Rectum (tissue), 1 donor: ENCODE results near the genes ARRDC3, SLF1, ARSK and RHOBTB3.

DNA sequence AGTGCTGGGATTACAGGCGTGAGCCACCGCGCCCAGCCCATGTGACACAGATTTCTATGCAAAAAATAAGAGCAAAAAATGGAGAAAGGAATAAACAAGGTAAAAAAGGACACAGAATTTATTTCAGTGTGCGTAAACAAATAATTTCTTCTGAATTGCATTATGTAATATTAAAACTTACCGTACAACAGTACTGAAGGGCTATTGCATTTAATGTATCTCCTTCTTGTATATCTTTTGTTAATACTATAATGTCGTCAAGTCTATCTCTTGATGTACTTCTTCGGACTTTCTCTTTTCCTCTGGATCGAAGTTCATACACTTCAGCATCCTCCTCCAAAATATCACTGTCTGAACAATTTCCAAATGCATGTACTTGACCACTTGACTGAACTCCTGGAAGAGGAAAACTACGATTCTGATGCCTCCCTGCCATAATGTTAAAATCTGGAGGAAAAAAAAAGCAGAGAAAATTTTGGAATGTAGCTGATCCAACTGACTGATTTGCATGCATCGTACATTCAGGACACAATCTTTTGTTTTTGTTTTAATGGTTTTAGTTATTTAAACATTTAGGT is 4.4 kb downstream of the LYSMD3 start:
- PRO-cap = no peak

DNA sequence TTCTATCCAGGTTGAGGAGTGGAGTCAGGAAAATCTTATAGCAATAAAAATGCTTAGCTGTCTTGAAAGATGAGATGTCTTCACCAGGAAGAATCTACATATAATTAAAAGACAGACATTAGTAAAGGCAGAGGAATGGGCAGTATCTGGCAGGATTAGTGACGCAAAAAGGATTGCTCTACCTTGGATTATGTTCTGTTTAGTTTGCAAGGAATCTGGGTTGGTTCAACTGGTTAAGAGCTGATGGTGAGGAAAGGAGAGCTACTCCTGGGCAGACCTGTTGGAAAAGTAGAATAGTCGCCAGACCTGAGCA is 318.4 kb downstream of the ADGRV1 start:
- PRO-cap = no peak

GRCh38 chr5:90911114-90911425 is 352.5 kb downstream of the ADGRV1 start:
- PRO-cap = no peak

DNA sequence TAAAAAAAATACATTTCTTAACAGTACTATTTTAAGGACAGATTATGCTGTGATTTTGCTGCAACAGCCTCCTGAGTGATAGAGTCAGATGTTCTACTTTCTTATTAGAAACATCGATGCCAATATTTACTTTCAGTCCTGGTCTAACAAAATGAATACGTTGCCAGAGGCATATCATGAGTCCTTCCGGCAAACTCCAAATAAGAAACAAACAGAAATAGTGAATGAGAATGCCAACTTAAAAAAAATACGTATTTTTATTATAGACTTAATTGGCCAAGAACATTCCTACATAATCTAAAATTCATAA is 371.5 kb downstream of the ADGRV1 start:
- PRO-cap = no peak

DNA sequence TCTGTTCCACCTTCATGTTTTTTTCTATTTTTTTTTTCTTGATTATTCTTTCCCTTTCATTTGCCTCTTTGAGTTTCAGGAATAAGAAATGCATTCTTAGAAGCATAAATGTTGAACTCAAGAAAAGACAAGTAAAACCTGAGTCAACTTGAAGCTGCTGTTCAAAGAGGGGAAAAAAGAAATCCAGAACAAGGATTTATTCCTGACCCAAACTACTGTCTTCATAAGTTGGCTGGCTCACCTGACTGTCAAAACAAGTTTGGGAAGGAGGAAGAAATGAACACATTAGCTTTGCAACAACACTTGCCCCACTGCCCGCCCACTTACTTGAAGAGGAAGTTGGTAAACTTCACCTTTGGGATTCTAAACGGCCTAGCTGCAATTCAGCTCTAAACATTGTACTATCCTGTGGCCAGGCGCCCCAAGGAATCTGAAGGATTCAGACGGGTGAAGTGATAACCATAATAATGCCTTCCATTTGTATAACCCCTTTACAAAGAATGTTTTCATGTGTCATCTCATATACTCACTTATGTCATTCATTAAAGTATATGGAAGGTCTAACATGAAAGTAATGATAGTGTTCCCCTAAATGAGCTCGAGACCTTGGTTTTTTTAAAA is 199.4 kb downstream of the ARRDC3 start:
- PRO-cap = unidirectional peak, minus-strand start at position 250 of the sequence

DNA sequence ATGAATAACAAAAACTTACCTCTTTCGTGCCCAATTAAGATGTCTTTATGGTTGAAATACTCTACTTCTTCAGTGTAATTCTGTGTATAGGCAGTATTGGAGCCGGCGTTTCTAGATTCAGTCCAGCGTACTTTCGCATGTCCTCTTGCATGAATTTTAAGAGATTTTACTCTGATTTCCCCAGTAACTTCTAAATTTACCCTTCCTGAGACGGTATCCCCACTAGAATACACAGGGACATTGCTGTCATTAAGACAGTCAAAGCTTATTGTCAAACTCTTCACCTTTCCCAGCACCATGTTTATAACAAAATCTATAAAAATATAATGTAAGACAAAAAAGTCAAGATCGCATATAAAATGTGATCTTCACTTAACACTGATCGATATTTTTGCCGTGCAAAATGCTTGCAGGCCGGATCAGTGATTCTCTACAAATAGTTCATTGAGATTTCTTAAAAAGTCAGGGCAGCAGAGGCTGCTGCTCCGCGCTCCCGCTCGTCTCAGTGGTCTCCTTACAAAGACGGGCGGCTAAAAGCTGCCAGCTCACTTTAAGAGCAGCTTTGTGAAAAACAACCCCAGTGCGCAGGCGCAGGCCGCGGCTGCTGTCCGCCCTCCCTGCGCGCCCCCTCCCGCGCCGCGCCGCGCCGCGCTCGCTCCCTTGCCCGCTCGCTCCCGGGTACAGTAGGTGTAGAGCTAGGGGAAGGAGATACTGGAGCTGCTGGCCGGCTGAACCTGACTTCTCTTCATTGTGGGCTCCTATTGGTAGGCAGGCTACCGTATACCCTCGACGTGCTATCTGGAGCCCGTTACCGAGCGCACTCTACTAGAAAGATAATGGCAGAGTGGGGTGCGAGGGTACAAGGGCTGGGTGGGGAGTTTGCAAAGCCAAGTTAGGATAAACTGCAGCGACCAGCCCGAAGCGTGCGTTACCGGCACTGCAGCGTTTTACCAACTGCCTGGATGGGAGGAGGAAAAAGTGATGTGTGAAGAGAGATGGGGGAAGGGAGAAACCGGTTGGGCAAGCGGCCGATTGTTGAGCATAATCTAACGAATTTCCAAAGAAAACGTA is at the start of gene ARRDC3:
TSS of gene ARRDC3 (minus strand) at position 524 of the 1,071 bp plus-strand sequence.
- PRO-cap = bidirectional peak, plus-strand start at position 711 of the sequence, minus-strand start at position 504 of the sequence; bidirectional peak, plus-strand start outside the sequence, minus-strand start at position 949 of the sequence

- PRO-cap = no peak
Observed at GRCh38 chr5:91403618-91403843, 20.4 kb upstream of the ARRDC3 start.

DNA sequence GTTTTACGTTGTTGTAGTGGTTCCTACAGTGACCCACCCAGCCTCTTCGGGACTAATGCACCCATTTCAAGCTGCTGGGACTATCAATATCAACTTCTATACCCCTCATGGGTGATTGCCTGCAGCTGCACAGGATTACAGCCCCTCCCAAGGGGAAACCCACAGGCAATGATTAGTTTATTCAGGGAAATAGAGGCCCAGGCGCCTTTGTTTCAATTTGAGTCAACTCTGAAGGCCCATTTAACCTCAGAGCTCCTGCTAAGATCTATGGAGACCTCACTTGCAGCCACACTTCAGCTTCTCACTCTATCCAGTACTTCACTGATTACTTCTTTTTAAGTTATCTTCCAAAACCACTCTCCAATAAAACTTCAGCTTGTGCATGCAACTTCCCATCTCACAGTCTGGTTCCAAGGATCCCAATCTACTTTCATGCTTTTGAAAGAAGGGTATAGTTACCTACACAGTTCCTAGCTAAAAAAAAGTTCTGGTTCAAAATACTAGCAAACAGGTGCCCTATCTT is 342.6 kb upstream of the NR2F1 start:
- PRO-cap = no peak

GRCh38 chr5:93422280-93422539 is 160.8 kb upstream of the NR2F1 start:
- PRO-cap = no peak

DNA sequence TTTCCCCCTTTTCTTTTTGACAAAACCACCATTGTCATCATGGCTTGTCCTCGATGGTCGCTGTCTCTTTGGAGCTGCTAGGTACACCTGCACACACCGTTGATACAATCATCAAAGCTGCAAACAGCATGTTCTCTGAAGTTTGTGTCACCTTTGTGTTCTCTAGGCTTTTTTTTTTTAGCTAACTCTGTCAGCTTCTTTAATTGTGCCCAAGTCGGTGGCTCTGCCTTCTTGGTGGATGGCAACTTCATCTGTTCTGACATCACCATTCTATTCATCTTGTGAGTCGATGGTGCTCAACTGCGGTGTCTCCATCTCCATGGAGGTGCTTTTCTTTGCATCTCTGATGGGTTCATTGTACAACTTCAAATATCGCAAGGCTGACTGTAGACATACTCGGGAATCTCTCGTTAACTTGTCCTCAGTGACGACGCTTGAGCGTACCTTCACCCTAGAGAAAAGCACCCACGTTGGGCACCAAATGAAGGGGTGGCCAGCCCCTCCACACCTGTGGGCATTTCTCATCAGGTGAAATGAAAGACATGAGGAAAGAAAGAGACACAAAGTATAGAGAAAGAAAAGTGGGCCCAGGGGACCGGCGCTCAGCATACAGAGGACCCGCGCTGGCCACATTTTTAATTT is 125.3 kb upstream of the NR2F1 start:
- PRO-cap = no peak

- PRO-cap = no peak
Observed at GRCh38 chr5:93987971-93988828, 123.3 kb downstream of the FAM172A start.

- PRO-cap = no peak
Observed at GRCh38 chr5:94360227-94360711, 248.8 kb upstream of the FAM172A start.

GRCh38 chr5:94618423-94619505 is at the start of gene SLF1:
TSS of gene SLF1 (plus strand) at chr5:94618669.
- PRO-cap = bidirectional peak, plus-strand start at chr5:94618692, minus-strand start at chr5:94618561

DNA sequence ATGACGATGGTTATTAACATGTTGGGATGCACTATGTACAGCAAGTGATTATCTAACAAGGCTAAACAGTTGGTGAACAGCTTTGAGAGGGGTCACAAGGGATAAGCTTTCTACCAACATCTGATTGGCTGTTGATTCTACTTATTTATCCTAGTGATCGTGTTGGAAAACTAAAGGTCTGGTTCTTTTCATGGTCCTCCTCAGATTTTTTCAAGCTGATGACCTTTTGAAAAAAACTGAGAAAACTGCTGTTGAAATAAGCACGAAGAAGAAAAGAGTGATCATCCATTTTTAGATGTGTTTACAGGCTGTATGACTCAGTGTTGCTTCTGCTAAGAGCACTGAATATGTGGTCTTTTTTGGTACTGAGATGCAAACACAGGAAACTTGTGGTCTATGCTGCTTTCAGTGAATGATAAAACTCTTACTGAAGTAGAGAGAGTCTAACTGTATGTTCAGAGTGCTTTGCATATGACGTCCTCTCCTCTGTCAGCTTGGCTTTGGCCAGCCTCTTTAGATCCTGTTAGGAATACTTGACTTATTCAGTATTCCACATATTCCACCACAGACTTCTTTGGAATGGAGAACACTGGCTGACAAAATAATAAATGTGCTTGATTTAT is 174.8 kb downstream of the SLF1 start:
- PRO-cap = unidirectional peak, plus-strand start at position 446 of the sequence

DNA sequence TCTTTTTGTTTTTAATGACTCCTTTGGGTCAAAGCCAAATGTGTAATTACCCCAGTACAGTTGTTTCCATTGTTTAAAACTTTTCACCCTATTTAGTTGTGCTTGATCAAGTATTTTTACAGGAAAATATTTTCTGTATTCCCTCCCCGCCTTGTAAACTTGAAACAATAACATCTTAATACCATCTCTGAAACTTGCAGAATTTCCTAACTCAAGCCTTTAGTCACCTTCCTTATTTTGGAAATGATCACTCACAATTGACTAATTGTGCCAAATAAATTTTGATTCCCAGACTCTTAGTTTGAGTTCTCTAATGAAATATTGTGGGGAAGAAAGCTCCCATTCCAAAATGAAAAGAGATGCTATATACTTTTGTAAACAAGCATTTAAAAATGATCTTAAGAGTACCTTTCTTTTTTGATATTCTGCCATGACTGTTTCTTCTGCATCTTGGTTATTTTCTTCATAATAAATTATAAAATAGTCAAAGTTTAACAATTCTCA is 208.0 kb downstream of the MCTP1 start:
- PRO-cap = no peak

DNA sequence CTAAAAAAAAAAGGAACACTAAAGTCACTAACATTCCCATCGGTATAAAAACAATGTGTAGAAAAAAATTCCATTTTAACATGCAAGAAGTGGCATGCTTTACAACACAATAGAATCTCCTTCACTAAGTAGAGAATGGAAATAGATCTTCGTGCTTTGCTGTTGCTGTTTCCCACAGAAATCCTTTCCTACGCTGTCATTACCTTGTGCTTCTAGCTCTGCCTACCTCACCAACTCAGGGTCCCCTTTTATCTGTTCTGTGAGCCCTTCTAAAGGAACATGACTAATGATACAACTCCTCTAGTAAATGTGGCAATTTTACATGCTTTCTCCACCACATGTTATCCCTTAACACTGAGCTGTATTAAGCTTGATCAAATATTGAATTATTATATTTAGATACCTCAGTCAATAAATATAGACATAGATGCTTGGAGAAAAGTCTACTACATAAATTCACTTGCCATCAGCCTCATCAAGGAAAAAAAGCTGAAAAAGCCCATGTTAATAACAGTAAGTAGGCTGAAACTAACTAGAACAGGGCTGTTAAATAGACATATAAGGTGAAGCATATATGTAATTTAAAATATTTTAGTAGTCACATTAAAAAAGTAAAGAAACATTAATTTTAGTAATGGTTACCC is 202.8 kb downstream of the MCTP1 start:
- PRO-cap = no peak

- PRO-cap = no peak
Observed at GRCh38 chr5:95087547-95087815, 197.4 kb downstream of the MCTP1 start.

DNA sequence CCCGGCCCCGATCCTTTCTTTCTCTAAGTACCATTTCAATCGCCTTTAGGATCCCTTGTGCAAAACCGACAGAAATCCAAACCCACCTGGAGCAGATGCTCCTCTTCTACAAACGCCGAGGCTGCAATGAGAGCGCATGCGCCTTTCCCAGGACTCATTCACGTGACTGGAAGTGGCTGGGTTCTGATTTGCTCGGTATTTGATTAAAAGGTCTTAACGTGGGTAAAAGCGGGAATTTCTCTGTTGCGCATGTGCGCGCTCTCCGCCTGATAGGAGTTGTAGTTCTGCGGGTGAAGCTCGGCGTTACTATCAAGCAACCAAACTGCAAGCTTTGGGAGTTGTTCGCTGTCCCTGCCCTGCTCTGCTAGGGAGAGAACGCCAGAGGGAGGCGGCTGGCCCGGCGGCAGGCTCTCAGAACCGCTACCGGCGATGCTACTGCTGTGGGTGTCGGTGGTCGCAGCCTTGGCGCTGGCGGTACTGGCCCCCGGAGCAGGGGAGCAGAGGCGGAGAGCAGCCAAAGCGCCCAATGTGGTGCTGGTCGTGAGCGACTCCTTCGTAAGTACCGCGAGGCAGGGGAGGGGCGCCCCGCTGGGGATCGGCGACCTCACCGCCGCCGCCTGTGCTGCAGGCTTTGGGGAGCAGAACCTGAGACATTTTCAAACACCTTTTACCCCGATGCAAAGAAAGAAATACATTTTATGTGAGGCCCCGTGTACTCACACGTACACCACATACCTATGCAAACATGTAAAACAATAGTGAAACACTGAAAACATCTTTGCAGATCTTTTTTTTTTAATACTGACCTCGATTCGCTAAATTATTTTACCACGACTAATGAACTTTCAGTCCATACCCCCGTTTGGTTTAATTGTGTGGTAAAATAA is at the start of gene ARSK:
TSS of gene ARSK (plus strand) at position 252 of the 887 bp plus-strand sequence.
- PRO-cap = bidirectional peak, plus-strand start at position 336 of the sequence, minus-strand start at position 116 of the sequence

- PRO-cap = no peak
Observed at GRCh38 chr5:95712258-95712851, 18.8 kb upstream of the RHOBTB3 start.

GRCh38 chr5:95730602-95731402 is at the start of gene RHOBTB3:
TSS of gene RHOBTB3 (plus strand) at chr5:95731336.
- PRO-cap = bidirectional peak, plus-strand start at chr5:95730993, minus-strand start at chr5:95730990; bidirectional peak, plus-strand start at chr5:95731066, minus-strand start at chr5:95731200; bidirectional peak, plus-strand start at chr5:95731363, minus-strand start at chr5:95731452